Fallopian tube (tissue), 1 donor: ENCODE measurements around the genes TESC and PEBP1.

DNA sequence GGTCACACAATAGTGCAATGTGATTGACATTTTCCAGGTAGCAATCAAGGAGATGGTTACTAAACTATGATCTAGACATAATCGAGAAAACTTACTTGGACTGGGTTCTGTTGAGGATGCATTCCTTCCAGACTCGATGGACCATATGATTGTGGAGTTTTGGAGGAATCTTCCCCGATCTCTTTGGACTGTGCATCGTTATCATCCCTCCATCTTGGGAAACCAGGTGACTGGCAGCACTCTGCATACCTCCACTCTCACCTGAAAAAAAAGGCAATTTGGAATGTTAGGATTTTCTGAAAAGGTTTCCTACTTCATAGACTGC, 262.5 kb downstream of the MED13L start:
- PRO-cap, result no peak

GRCh38 chr12:116018851-116020159, 258.2 kb downstream of the MED13L start:
- PRO-cap, result no peak

DNA sequence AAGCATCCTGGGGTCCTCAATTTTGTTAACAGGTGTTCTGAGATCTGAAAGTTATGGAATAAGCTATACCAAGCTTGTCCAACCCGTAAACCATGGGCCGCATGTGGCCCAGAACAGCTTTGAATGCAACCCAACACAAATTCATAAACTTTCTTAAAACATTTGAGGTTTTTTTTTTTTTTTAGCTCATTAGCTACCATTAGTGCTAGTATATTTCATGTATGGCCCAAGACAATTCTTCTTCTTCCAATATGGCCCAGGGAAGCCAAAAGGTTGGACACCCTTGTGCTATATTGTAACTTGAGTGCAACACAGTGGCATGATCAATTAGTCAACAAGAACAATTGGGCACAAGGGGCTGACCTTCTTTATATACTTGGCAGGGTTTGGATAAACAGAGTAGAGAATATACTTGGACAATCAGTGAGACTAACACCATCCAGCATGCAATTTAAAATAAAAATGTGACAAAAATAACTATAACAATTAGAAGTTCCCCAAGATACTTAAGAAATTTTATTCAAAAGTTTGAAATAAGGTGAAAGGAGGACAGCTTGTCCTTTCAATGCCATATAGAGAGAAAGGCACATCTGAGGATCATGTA, 197.5 kb downstream of the MED13L start:
- PRO-cap, result no peak

DNA sequence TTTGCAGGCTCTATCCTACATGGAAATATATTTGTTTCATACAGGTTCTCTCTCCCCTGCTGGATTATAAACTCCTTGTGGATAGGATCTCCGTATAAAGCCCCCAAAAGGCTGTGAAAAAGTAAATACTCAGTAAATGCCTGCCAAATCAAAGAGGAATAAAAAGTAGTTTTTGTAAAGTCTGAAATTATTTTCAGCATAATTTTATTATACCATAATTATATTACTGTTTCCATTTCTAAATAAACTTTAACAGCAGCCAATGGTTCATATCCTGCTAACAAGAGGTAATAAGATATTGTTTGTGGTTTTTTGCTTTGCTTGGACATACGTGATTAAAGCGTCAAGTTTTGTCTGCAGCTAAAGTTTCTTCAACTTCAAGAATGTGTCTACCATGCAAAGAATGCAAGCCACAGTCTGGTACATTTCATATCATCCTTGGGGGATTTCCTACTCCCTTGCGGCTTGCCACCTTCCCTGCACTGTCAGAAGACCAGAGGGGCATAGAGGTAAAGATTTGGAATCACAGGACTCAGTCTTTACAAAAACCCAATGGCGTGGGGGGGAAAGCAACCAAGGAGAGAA, 125.3 kb downstream of the MED13L start:
- PRO-cap, result no peak

DNA sequence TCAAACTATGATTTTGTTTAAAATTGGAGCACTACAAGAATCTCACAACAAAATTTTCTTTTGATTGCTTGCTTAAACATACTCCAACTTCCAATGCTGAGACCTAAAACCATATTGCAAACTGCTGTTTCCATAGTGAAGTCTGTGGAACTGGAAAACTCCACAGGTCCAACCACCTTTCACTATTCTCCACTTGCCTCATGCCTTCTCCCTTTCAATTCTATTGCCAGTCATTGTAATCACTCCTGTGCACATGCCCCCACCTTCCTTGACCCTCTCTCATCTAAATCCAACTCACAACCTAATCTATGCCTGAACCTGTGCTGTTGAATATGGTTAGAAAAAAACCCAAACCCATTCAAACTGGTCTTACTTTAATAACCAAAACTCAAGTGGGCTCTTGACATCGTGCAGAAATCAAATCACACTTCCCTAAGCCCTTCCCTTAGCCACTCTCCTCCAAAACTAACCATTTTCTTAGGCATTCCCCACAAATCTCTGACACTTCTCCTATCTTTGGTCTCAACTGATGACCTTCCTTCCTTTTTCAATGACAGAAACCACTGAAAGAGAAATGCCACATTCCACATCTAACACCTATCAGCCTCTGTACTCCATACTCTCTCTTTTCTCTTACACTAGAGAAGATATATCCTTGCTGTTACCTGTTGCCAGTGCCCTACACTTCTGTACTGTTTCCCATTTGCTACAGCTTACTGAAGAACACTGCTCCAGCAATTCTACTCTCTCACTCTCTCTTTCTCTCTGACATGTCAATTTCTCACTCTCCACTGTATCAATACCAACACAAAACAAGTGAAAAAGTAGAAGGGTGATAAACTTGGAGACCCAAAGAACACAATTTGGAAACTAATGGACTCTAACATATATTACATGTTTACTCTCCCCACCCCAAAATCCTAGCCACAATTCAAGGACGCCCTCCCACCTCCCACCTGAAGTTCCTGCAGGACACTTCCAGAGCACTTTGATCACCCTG, 95.3 kb downstream of the MED13L start:
- PRO-cap, result no peak

DNA sequence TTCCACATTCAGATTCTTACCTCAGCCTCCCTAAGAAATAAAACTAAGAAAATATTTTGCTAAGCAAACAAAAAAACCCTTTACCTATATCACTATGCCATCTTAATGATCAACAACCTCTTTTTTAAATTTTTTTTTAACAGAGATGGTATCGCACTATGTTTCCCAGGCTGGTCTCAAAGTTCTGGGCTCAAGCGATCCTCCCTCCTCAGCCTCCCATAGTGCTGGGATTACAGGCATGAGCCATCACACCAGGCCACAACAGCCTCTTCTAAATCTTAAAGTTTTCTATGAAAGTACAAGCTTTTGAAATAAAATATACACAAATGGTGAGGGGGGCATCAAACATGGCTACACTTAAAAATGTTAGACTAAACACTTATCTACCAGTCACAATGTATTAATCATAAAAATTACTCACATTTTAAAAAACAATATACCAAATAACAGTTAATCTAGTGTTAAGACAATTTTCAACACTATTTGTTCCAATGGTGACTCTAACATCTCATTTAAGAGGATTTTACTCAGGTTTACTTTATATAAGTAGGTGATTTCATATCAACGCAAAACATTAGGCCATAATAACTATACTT, 48.6 kb downstream of the MED13L start:
- PRO-cap, result no peak

DNA sequence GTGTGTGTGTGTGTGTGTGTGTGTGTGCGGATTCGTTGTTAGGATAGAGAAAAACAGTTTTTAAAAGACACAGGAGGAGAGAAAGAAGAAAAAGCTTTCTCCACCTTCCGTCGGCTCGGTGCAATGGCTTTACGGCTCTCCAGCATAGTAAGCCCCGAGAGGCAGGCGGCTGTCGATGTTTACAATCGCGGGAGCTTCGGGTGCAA, 1.3 kb downstream of the MED13L start:
- PRO-cap, result bidirectional peak, plus-strand start outside the sequence, minus-strand start at position 122 of the sequence

DNA sequence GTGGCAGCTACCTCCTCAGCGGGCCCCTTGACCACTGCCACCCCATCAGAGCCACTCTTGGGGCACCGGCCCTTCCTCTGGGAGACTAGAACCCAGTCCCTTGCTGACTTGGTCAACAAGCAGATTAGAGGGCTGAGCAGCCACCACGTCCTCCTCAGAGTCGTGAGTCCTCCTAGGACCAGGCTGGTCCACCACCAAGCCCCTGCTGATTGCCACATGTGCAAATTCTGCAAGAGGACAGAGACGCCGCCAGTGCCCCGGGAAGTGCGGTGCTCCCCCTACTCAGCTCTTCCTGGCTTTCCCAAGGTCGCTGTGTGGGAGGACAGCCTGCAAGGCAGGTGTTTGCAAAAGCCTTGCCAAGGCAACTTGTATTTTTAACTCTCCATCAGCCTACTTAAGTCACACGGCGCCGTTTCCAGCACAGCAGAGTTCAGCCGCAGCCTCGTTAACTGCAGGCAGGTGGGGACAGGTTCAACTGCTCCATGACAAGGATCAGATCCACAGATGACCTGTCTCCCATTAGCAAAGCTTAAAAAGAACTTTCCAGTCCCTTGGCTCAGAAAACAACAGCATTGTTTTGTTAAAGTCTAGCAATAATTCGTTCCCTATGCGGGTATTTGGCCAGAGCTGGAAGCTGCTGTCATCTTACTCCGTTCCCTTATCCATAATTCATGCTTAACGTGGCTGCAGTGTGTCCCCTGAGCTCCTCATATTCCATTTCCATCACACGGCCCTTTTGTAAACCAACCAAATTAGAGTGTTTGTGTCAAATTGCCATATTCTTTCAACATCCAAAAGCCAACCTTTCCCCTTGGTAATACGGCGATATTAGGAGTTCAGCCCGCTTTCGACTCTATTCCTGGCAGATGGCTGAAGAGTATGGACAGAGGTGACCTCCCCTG, 65.5 kb downstream of the TESC start:
- PRO-cap, result bidirectional peak, plus-strand start at position 423 of the sequence, minus-strand start at position 294 of the sequence

GRCh38 chr12:117051360-117051999, 47.7 kb downstream of the TESC start:
- PRO-cap, result no peak

DNA sequence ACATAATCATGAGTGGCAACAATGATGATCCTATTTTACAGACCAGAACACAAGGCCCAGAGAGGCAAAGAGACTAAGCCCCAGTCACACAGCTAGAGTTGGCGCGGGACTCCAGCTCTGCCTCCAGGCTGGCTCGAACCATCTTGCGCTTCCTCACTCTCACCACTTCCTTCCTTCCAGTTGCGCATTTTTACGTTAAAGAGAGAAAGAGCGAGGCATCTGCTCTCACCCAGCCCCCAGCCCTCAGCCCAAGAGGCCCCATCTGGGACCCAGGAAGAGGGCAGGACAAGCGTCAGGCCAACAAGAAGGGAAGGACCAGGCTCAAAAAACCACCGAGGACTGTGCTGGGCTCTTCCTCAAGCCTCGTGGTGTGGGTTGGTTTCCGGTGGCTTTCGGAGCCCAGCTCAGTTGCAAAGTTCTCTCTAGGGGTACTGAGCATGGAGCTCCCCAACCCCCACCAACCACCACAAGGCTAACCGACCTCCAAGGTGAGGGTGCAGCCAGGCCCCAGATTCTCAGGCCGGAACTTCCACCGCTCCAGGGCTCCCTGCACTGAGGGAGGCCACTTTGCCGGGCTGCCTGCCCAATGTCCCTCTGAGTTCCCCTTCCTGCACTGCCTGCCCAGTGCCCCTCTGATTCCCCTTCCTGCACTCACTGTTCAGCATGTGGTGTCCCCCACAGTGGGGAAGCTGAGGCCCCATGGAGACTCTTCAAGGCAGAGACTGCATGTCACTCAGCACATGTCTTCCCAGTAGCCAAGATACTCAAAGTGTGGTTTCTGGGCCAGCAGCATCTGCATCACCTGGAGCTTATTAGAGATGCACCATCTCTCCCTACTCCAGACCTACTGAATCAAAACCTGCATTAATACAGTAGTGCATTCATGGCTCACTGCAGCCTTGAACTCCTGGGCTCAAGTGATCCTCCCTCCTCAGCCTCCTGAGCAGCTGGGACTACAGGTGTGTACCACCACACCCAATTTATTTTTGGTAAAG, 35.8 kb downstream of the TESC start:
- PRO-cap, result no peak

GRCh38 chr12:117098514-117099875, at the start of gene TESC:
TSS of gene TESC (minus strand) at chr12:117099416.
- PRO-cap, result unidirectional peak, plus-strand start at chr12:117098853; unidirectional peak, plus-strand start at chr12:117099137; unidirectional peak, minus-strand start at chr12:117099415

DNA sequence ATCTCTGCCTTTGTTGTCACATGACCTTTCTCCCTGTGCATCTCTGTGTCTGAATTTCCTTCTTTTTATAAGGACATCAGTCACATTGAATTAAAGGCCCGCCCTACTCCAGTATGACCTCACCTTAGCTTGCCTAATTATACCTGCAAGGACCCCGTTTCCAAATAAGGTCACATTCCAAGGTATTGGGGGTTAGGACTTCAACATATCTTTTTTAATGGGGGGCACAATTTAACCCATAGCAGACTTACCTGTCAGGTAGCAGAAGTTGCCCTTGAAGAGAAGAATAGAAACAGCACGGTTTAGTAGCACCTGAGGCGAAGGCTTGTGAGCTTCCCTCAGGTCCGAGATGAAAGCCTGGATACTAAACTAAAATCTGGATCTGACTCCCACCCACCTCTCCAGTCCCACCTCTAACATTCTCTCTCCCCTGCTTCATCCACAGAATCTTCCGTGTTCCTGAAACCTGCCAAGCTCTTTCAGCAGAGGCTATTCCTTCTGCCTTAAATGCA, 280.1 kb upstream of the NOS1 start:
- PRO-cap, result no peak

DNA sequence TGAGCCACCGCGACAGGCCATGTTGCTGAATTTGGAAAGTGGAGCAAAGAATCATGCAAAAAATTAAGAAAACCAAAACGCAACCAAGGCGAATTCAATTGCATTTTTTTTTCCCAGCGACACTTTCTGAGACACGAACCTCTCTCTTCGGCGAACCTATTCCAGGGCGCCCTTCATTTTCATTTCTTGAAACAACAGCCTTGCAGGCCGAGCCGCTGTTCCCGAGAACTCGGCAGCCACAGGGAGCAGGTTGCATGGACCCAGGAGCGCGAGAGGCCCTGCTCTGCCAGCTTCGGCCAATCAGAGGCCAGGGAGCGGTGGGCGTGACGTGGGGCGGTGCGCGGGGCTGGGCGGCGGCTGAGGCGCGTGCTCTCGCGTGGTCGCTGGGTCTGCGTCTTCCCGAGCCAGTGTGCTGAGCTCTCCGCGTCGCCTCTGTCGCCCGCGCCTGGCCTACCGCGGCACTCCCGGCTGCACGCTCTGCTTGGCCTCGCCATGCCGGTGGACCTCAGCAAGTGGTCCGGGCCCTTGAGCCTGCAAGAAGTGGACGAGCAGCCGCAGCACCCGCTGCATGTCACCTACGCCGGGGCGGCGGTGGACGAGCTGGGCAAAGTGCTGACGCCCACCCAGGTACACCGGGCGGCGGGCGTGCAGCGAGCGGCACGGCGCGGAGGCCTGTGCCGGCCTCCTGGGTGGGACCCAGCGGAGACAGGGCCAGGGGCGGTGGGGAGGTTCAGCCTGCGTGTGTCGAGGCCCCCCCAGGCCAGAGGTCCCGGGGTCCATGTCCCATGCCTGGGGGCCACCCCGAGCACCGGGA, at the start of gene PEBP1:
Gene PEBP1, plus strand, starts transcription at position 407 of the 814 bp plus-strand sequence.
- PRO-cap, result bidirectional peak, plus-strand start at position 407 of the sequence, minus-strand start at position 231 of the sequence

GRCh38 chr12:118181264-118181833, 45.4 kb downstream of the PEBP1 start:
- PRO-cap, result no peak

GRCh38 chr12:118358897-118359449, 13.7 kb downstream of the TAOK3 start:
- PRO-cap, result no peak

GRCh38 chr12:118479667-118479873, 103.2 kb downstream of the SUDS3 start:
- PRO-cap, result no peak

DNA sequence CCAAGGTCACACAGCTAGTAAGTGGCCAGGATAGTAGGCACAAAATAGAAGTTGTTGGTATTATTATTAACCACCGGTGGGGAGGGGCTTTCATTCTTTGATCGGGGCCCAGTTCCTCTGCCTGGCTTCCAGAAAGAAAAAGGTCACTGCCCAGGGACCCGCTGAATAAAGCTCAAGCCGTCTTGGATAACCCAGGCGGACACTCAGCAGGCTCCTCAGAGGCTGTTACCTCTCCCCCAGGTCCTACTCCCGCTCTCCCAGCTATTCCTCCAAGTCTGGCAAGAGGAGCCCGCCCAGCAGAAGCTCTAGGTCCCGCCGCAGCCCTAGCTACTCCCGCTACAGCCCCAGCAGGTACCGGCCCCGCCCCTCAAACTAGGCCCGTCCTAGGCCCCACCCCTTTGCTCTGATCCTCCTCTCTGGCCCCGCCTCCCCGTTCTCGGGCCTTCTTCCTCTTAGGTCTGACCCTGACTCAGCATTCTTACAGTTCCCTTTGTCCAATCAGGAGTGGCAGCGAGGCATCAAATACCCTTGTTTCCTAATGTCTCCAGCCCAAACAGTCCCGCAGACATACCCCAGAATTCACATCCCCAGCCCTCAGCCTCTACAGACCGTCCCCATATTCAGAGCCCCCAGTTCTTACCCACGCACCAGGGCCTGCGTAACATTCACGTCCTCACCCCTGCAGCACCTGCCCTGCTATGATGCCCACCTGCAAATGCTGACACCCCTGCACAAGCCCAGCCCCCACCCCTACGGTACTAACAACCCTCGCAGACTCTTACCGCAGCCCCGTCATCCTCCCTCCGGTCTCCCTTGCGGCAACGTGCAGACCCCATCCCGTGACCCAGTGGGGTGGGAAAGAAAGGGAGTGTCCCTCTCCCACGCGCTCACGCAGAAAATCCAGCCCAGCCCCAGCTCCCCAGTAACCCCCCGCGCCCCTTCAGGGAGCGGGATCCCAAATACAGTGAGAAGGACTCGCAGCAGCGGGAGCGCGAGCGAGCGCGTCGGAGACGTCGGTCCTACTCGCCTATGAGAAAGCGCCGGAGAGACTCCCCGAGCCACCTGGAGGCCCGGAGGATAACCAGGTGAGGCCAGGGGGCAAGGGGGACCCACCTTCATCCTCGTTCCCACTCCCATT, 25.1 kb upstream of the HSPB8 start:
- PRO-cap, result bidirectional peak, plus-strand start at position 483 of the sequence, minus-strand start at position 277 of the sequence

GRCh38 chr12:119179234-119179936, 654 bp downstream of the HSPB8 start:
- PRO-cap, result bidirectional peak, plus-strand start at chr12:119179859, minus-strand start at chr12:119179743

GRCh38 chr12:119195171-119195846, 16.6 kb downstream of the HSPB8 start:
- PRO-cap, result no peak

- PRO-cap, result bidirectional peak, plus-strand start at chr12:119208857, minus-strand start at chr12:119208704
Observed at GRCh38 chr12:119208402-119209245, 29.9 kb downstream of the HSPB8 start.